Fibroblast of the aortic adventitia (primary cell): ENCODE data around the genes TFAM and MRLN.

- CAGE, long polyA plus RNA = no peak
These were observed 207.8 kb downstream of the PRKG1 start for GRCh38 chr10:51281815-51282745.

- CAGE, long polyA plus RNA = no peak
These were observed 242.2 kb downstream of the CSTF2T start for GRCh38 chr10:51457222-51457555.

- CAGE, long polyA plus RNA = no peak
These were observed 183.0 kb downstream of the CSTF2T start for GRCh38 chr10:51516173-51516930.

DNA sequence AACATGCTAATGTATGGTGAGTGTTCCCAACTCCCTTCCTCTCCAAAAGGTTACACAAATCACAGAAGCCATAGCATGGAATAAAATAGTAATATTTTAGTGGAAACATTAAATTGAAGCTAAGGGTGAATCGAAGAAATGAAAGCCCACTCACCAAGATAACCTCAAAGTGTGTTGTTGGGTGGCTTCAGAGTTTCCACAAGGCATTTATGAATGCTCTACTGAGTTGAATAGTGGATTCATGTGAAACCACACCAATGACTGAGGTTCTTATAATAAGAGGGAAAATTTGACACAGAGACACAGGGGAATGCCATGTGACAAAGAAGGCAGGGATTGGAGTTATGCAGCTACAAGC, 67.8 kb upstream of the PCDH15 start:
- CAGE, long polyA plus RNA = no peak

DNA sequence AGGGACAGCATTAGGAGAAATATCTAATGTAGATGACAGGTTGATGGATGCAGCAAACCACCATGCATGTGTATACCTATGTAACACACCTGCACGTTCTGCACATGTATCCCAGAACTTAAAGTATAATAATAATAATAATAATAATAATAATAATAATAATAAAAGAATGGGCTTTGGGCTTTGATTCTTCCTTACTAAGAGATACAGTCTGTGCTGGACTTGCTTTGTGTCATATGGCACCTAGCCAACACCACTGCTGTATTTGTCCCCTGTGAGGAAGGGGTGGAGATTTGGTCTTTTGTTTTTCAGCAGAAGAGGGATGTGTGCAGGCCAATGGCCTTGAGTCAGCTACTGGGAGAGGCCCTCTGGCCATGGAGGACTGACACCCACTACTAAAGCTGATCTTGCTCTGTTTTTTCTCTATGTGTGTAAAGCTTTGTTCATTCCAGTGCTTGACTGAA, 573.0 kb upstream of the PCDH15 start:
- CAGE, long polyA plus RNA = no peak

DNA sequence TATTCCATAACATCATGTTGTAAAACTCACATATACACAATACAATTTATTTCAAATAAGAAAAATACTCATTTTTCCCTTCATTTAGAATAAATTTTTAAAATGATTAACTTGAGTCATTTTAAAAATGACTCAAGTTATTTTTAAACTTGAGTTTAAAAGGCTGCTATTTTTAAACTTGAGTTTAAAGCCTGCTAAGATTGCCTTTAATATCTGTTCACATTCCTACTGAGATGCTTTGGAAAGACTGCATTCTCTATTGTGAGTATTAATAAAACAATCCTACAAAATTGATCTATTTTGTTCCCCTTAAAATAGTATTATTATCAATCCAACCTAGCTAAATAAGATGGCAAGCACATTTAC, 664.4 kb upstream of the ZWINT start:
- CAGE, long polyA plus RNA = no peak

- CAGE, long polyA plus RNA = no peak
These were observed 402.9 kb downstream of the IPMK start for GRCh38 chr10:57864831-57865174.

DNA sequence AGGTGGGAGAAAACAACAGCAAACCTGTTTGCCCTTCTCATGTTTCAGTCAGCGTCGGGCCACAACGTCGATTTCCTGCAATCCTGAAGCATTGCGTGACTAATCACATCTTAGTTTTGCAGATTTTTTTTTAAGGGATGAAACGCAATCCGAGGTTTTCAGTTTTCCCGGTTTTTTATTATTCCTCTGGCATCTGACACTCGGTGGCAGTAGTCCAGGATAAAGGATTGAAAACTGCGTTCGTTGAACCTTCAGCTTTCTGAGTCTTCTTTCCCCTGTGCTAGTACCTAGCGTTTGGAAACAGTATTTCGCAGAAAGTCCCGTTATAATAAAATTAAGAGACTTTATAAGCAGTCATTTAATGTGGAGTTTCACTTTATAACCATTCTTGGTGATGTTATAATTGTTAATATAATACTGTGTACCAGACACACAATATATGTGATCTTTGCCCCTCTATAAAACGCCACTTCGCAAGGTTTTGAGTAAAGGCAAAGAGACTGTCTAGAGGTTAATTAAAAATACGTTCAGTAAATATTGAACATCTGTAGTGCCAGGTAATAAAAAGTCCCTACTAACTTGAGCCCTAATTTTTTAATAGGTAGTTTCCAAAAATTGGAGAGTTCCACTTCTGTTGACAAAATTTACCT, 806 bp downstream of the CISD1 start:
- CAGE, long polyA plus RNA = no peak

GRCh38 chr10:58384833-58385817, at the start of gene TFAM:
Gene TFAM (plus strand): TSS chr10:58385410.
- CAGE, long polyA plus RNA = no peak

GRCh38 chr10:58385818-58386209, 604 bp downstream of the TFAM start:
- CAGE, long polyA plus RNA = no peak

- CAGE, long polyA plus RNA = no peak
These were observed 276.9 kb downstream of the BICC1 start for GRCh38 chr10:58789575-58789953.

GRCh38 chr10:59077735-59078212, 98.7 kb upstream of the PHYHIPL start:
- CAGE, long polyA plus RNA = no peak

DNA sequence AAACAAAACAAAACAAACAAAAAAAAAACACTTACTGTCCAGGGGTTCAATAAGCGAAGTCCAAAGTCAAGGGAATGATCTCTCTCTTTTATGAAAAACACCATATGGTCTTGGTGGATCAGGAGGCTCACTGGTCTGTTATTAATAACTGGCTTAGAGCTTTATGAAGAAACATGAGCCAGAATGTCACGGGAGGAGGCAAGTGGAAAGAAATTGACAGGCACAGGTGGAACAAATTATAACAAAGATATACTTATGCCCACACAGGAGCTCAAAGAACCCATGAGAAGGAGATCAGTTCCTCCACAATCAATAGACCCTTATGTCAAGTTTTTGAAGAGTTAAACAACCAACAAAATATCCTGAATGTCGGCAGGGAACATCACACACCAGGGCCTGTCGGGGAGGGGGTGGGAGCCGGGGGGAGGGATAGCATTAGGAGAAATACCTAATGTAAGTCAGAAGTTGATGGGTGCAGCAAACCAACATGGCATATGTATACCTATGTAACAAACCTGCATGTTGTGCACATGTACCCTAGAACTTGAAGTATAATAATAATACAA, at the start of gene MRLN:
MRLN (minus strand) TSS at position 137 of the 566 bp plus-strand sequence.
- CAGE, long polyA plus RNA = no peak

- CAGE, long polyA plus RNA = no peak
These were observed 37.8 kb downstream of the CCDC6 start for GRCh38 chr10:59868272-59869259.

- CAGE, long polyA plus RNA = no peak
These were observed 20.9 kb downstream of the CCDC6 start for GRCh38 chr10:59885391-59885989.

DNA sequence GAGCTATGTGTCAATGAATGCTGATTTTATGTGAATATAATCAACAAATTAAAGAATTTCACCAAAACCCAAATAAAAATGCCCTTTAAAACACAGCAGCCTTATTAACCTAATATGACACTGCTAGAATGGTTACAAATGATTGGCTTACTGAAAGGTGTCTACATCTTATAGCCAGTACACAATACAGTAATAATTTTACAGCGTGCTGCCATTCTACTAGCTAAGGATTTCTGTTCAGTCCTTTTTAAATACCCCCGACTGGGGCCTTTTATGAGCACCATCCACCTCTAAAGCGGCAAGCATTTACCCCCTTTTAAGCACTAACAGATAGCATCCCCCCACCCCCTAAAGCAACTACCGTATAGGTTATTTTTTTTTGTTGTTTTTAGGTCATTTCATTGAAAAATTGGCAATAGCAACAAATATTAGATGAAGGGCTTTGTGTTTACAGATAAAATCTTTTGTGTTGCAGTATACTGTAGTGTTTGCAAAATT, 122.2 kb upstream of the CCDC6 start:
- CAGE, long polyA plus RNA = no peak

DNA sequence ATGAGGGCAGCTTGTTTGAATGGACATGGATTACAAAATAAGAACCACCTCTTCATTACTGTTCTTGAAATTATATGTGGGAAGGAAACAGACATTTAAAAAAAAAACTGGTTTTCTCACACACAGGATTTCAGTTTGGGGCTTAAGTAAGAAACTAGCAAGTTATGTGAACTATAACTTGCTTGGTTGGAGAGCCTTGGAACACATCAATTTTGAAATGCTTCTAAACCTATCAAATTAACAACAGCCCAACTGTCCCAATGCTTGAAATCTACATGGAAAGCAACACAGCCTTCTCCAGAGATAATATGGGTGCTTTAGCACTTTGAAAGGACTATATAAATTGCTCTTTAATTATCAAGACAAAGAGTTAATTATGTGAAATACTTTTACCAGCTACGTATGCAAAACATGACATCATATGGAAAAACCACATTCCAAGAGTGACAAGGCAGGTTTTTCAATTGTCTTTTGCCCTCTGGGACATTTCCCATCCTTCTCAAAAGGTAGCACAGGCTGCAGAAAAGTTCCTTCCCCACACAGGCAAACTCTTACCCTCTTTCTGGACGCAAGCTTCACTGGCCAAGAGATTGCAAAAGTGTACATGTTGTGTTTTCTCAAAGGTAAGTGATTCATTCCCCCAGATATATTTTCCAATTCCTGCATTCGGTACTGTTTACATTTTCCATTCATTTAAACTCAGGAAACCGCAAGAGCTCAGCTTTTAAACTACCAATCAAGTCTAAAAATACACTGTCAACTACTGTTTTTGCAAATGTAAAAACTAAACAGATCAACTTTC, 233.3 kb upstream of the CCDC6 start:
- CAGE, long polyA plus RNA = no peak

DNA sequence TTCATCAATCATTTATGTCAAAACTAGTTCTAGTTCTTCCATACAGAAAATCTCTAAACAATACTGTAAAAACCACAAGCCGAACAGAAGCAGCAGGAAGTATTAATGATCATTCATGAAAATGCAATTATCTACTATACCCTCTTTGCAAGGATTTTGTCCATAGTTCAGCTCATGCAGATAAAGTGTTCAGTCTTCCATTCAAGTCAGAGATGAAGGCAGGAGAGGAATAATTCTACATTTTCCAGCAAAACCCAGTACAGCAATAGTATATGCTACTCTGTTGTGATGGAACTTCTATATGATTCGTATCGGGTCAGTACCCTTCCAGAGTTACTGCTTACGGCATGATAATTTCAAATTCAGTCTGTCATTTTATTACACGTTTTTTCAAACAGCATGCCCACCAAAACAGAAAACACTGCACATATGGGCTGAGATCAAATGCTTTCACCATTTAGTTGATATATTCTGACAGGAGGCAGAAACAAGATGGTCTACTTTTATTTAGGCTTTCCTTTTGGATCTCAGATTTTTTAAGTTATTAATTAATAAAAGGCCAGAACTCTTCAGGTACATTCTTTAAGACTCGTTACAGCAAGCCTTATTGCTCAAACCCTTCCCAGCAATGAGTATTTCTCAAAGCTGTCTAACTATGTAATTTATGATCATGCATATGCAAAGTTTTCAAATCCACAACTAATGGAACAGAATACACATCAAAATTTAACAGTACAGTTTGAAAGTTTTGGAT, 91.3 kb downstream of the ANK3 start:
- CAGE, long polyA plus RNA = no peak

- CAGE, long polyA plus RNA = no peak
These were observed 150.4 kb upstream of the CDK1 start for GRCh38 chr10:60627758-60628321.

- CAGE, long polyA plus RNA = no peak
These were observed 1.3 kb downstream of the RHOBTB1 start for GRCh38 chr10:60942395-60943341.